Cytotoxic T cell (primary cell): ENCODE results near the genes HDHD5 and ATP6V1E1.

GRCh38 chr22:17035120-17035835 lies 27.3 kb upstream of the GAB4 start:
- PRO-cap, 2 experiments, result no peak in any of the 2 experiments

DNA sequence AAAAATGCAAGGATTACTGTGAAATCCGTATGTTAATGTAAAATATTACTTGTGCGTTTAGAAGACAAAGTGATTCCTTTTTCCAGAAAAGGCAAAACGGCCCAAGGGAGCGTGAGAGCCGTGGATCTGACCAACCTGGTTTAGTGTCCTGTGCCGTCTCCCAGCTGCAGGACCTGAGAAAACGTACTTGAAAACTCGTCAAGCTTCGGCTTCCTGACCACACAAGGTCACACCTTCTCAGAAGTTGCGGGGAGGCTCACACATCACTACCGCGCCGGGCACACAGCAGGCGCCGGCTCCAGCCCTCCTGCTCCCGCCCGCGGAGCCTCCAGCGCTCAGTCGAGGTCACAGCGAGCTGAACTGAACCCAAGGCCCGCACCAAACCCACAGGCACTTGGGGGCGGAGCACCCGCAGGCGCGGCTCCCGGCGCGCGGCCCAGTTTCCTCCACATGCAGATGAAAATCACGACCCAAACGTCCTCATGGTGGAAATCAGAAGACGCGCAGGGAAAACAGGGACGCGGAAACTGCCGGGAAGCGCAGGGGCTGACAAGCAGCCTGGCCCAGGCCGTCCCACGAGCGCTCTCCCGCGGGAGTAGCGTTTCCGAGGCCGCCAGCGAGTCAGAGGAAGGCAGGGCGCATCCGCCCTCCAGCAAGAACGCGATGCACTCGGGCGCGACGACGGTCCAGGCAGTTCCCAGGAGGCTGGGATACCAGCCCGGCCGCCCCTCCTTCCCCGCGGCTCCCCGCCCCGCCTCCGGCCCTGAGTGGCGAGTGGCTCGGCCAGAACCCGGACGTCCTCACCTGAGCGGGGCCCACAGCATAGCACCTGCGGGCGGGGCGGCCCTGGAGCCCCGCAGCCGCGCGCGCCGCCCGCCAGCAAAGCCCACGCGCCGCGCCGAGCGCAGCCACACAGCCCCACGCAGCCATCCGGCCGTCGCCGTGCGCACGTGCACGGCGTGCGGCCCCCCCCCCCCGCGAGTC lies at the start of gene HDHD5:
Gene HDHD5 (minus strand): TSS at position 956 of the 984 bp plus-strand sequence.
- PRO-cap, 2 experiments, result peak in 2 of 2 experiments; most common plus-strand start position 655 of the sequence (in 2); most common minus-strand start position 888 of the sequence (in 2)

DNA sequence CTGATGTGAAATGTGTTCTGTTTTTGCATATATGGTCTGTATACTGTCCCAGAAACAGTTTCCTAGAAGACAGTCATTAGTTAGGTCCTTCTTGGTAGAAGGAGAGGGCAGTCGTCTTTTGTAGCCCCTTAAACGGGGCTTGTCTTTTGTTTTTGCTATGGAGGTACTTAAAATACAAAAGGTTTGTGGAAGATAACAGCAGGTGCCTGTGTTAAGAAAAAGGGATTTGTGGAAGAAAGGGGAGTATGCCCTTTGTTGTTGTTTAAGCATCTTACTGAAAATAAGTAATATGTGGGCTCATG lies 95.4 kb upstream of the SLC25A18 start:
- PRO-cap, 2 experiments, result no peak in any of the 2 experiments

DNA sequence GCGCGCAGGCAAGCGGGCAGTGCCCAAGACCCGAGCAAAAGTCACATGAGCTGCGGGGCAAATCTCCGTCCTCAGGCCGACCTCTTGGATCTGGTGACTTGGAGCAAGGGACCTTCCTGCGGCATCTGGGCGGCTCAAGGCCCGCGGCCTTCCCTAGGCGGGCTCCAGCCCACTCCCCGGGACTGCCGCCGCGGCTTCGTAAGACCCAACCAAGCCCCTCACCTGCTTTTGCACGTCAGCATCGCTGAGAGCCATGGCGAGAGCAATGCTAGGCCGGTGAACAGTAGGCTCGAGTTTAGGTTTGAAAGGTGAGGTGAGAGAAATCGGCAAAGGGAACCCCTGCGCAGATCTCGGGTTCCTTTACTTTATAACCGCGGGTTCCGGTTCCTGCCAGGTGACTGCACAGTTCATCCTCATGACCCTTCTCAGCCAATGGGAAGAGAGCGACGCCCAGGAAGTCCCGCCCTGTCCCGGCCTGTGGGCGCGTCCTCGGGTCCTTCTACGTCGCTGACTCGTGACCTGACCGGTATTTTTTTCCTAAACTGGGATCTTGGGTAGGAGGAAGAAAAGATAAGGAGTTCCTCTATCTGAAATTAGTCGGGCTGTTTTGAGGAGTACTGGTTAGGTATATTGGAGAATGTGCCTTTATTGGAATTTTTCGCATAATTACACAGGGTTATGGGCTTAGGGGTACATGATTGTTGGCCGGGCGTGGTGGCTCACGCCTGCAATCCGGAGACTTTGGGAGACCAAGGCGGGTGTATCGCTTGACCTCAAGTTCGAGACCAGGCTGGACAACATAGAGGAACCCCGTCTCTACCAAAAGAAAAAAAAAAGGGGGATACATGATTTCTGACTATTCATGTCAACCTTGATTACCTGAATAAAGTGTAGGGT lies at the start of gene ATP6V1E1:
Gene ATP6V1E1 (minus strand): TSS at position 369 of the 897 bp plus-strand sequence.
- PRO-cap, 2 experiments, result peak in 2 of 2 experiments; most common plus-strand start position 530 of the sequence (in 2); most common minus-strand start position 341 of the sequence (in 1)

- PRO-cap, 2 experiments, result no peak in any of the 2 experiments
Measured at GRCh38 chr22:17748565-17749111, 25.6 kb downstream of the BID start.

GRCh38 chr22:17758016-17758645 lies 16.1 kb downstream of the BID start:
- PRO-cap, 2 experiments, result no peak in any of the 2 experiments

DNA sequence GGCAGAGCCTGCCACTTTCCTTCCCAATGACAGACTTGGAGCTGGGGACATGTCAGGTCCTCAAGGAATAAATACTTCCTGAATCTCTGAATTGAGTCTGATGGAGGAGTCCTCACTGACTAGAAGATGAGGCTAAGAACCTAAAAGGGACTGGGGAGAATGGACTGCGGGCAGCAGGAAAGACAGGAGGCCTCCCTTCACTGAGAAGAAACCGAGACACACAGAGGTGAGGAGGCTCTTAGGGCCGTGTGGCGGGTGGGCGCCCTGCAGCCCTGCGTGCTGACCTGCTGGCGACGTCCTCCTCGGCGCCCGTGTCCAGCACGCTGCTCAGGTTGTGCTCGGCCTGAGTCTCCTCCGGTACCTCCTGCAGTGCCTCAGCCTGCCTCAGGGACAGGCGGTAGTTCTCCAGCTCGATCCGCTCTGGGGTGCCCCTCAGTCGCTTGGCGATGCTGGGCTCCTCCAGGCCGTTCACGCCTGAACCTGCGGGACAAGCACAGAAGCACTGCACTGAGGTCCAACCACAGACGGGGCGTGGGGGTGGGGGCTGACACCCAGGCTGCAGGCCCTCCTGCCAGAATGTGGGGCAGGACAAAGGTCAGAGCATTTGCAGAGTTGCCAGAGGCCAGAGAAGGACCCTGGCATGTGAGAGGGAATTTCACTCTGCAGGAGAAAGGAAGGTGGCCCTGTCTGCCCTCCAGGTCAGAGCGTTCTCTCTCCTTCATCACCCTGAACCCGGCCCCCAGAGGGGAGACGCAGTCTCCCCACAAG lies 67.5 kb upstream of the BID start:
- PRO-cap, 2 experiments, result no peak in any of the 2 experiments

GRCh38 chr22:17846478-17847342 lies 72.4 kb upstream of the BID start:
- PRO-cap, 2 experiments, result no peak in any of the 2 experiments

DNA sequence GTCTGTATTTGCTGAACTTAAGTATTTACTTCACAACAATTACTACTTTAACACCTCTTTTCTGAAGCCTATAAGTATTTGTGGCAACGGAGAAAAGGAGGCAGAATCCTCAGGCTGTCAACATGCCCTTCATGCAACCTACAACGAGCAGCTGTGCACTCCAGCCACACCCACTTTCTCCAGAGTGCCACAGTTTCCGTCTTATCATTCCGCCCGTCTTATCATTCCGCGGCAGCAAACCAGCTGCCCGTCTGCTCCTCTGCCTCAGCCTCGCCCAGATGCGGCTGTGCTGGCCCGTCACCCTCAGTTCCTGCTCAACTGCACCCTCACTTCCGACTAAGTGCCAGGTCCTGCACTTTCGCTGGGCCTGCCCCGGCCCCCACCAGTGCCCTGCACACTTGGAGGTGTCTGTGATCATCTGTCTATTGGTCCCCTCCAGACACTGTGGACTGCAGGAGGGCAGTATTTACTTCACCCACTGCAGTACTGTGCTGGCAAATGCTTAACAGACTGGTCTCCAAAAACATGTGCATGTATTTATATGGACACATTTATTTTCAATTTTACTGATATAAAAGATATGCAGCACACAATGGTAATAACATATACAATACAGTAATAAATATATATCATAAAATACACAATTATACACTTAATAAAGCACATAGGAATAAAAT lies 43.7 kb downstream of the MICAL3 start:
- PRO-cap, 2 experiments, result no peak in any of the 2 experiments

GRCh38 chr22:18031597-18032057 lies 7.3 kb upstream of the MICAL3 start:
- PRO-cap, 2 experiments, result no peak in any of the 2 experiments

GRCh38 chr22:18032336-18033067 lies 8.1 kb upstream of the MICAL3 start:
- PRO-cap, 2 experiments, result no peak in any of the 2 experiments

GRCh38 chr22:18066182-18066865 lies 11.5 kb upstream of the PEX26 start:
- PRO-cap, 2 experiments, result no peak in any of the 2 experiments

GRCh38 chr22:18068918-18069610 lies 8.7 kb upstream of the PEX26 start:
- PRO-cap, 2 experiments, result no peak in any of the 2 experiments

- PRO-cap, 2 experiments, result no peak in any of the 2 experiments
Measured at GRCh38 chr22:18088931-18089496, 11.2 kb downstream of the PEX26 start.

DNA sequence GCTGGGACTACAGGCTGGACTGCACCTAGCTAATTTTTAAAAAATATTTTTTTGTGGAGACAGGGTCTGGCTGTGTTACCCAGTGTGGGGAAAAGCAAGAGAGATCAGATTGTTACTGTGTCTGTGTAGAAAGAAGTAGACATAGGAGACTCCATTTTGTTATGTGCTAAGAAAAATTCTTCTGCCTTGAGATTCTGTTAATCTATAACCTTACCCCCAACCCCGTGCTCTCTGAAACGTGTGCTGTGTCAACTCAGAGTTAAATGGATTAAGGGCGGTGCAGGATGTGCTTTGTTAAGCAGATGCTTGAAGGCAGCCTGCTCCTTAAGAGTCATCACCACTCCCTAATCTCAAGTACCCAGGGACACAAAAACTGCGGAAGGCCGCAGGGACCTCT lies 2.5 kb upstream of the PRODH start:
- PRO-cap, 2 experiments, result no peak in any of the 2 experiments

GRCh38 chr22:19120693-19121349 lies 1.4 kb downstream of the DGCR2 start:
- PRO-cap, 2 experiments, result no peak in any of the 2 experiments

DNA sequence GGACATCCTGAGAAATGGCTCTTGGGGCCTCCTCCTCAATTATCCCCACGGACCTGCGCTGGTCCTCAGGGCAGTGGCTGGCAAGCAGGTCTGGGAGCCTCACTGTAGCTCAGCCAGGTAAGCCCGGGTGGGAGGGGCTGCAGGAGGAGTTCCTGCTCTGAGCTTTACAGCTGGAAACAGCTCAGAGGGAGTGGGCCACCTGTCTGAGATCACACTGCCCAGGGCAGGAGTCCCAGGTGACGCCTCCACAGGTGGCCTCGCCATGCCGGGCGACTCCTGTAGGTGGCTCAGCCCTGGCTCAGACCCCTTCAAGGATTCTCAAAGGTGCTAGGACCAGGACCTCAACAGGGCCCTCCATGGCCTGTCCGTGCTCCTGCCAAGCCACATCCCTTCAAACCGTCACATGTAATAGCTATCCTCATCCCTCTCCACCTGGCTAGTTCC lies 3.7 kb upstream of the TSSK2 start:
- PRO-cap, 2 experiments, result no peak in any of the 2 experiments

- PRO-cap, 2 experiments, result no peak in any of the 2 experiments
Measured at GRCh38 chr22:19177584-19178122, 883 bp downstream of the SLC25A1 start.

DNA sequence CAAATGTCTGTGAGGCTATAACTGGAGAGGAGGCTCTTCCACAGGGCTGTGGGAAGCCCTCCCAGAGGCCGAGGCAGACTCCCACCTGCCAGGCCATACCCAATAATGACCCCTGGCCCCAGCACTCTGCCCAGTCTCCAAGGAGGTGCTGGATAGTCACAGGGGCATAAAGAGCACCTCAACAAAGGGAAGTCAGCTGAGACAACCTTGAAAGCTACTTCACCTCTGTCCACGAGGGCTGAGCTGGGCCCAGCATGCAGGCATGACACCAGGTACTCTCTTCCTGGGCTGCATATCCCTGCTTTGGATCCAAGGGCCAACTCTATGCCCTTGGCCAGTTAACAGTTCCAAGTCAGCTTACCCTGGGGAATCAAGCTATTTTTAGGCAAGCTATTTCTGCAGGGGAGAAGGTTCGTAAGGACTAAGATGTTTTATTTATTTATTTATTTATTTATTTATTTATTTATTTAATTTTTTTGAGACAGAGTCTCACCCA lies 40.2 kb upstream of the SLC25A1 start:
- PRO-cap, 2 experiments, result no peak in any of the 2 experiments

- PRO-cap, 2 experiments, result no peak in any of the 2 experiments
Measured at GRCh38 chr22:19287008-19287832, 4.3 kb downstream of the CLTCL1 start.